Mesenchymal stem cell of Wharton's jelly (primary cell): ENCODE results near the gene ZFP64.

GRCh38 chr20:51426740-51427514 lies 115.6 kb downstream of the NFATC2 start:
- CAGE, long polyA plus RNA, result no peak

DNA sequence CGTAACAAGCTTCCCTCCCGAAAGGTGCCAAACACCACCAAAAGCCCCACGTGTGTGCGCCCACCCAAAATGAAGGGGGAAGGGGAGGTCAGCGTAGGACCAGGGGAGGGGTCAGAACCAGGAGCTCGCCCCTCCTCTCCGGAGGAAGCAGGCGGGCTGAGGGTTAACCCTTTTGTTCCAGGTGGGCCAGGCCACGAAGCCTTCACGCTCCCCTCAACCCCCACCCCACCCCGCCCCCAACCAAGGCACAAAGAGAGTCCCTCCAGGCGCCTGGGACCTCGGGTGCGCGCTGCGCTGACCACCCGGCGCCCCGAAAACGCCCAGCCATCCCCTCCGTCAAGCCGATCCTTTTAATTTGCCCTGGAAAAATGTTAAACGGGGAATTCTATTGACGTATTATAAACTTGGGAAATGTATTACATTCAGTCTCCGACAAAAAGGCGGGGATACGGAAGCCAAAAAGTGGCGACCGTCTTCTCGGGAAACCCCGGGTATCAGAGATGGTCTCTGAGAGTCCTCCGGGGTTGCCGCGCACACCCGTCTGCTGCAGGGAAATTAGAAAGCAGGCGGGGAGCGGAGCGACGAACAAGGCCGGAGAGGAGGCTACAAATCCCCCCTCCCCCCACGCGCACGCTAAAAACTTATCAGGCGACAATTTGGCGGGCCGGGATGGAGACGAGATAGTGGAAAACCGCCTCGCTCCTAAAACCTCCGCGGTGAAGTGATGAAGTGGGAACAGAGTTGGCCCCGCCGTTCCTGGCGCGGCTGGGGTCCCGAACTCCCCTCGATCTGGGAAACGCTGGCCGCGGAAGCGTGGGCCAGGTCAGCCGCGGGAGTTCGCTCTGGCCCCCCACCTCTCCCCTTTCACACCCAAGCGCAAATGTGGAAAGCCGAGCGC lies 1.6 kb downstream of the SALL4 start:
- CAGE, long polyA plus RNA, result no peak

DNA sequence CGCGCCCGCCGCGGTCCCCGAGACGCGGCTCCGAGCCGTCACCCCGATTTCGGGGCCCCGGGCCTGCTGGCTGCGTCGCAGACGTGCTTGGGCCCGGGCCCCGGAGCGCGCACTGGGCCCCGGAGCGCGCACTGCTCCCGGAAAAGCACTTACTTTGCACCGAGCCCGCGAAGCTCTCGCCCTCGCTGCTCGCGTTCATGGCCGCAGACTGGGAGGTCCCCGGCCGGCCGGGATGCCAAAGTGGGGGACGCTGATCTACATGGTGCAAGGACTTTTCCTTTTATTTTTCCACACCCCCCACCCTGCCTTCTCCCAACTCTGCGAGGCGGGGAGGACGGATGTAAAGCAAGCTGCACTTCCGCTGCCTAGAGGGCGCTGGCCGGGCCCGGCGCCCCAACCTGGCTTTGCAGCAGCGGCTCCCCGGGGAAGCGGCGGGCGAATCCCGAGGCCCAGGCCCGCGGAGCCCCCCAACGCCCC lies at the start of gene ZFP64:
ZFP64 (minus strand) TSS at position 342 of the 477 bp plus-strand sequence.
- CAGE, long polyA plus RNA, result no peak

- CAGE, long polyA plus RNA, result no peak
These were observed 3.1 kb downstream of the TSHZ2 start for GRCh38 chr20:52974966-52975888.

DNA sequence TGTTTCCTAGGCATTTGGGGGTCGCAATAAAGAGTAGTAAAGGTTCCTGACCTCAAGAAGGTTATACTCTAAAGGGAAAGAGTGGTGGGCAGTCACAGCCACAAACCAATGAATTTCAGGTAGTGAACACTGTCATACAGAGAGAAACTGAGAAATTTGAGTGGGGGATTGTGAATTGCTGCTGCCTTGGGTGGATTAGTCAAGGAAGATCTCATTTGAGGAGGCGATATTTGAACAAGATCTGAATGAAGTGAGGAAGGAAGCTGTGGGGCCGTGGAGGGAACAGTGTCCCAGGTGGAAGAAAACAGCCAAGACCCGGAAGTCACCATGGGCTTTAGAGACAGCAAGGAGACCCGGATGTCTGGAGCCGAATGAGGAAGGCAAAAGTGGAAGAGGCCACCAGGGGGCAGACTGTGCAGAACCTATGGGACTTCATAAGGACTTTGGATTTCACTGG lies 185.7 kb downstream of the TSHZ2 start:
- CAGE, long polyA plus RNA, result no peak

DNA sequence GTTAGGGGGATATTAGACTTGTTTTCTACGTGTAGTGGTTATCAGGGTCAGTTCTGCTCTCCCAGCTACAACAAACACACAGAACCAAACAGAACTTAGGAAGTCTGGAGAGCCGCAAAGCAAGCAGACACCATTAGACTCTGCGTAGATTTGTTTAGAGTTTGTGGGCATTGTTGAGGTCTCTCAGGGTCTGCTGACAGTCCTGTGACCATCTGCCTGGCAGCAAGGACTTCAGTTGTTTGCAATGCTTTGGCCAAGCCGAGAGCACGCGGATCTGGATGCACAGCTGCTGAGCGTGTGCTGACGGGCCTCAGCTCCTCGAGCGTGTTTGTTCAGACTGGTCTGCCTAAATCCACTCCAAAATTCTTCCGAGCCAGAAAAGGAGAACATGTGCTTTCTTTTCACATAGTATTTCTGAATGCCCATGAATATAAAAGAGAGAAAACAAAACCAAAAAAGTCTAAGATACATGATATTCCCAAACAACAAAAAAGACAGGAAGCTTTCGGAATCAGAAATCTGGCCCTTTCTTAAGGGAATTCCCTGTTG lies 159.0 kb downstream of the ZNF217 start:
- CAGE, long polyA plus RNA, result no peak

- CAGE, long polyA plus RNA, result no peak
These were observed 2.7 kb upstream of the ZNF217 start for GRCh38 chr20:53596084-53596956.

DNA sequence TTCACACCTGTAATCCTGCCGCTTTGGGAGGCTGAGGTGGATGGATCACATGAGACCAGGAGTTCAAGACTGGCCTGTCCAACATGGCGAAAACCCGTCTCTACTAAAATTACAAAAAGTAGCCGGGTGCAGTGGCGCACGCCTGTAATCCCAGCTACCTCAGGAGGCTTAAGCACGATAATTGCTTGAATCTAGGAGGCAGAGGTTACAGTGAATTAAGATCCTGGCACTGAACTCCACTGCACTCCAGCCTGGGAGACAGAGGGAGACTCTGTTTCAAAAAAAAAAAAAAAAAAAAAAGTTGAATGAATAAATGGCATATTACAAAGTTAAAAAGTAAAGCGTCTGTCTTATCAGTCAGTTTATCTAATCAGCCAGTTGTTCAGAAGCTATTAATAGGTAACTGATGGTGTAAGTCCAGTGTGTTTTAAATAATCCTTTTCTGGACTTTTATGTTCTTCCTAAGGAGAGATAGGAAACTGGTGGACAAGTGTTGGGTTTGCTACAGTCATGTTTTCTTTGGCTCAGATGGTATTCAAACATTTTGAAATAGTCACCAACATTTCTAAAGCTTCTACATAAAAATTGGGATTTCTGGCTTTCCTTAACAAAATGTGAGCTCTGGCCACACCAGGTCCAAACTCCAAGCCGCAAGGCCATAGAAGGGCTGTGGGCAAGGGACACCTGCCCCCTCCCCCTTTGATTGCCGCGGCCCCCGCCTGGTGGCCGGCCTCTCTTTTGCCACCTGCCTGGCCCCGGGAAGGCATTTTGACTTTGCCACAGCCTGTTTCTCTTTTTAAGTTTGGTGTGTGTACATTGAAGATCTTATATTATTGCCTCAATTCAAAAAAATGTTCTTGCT lies 83.7 kb upstream of the ZNF217 start:
- CAGE, long polyA plus RNA, result no peak

GRCh38 chr20:53739624-53739865 lies 145.9 kb upstream of the ZNF217 start:
- CAGE, long polyA plus RNA, result no peak

- CAGE, long polyA plus RNA, result no peak
These were observed 236.4 kb upstream of the ZNF217 start for GRCh38 chr20:53829928-53830509.

GRCh38 chr20:53837285-53837786 lies 233.1 kb downstream of the BCAS1 start:
- CAGE, long polyA plus RNA, result no peak

DNA sequence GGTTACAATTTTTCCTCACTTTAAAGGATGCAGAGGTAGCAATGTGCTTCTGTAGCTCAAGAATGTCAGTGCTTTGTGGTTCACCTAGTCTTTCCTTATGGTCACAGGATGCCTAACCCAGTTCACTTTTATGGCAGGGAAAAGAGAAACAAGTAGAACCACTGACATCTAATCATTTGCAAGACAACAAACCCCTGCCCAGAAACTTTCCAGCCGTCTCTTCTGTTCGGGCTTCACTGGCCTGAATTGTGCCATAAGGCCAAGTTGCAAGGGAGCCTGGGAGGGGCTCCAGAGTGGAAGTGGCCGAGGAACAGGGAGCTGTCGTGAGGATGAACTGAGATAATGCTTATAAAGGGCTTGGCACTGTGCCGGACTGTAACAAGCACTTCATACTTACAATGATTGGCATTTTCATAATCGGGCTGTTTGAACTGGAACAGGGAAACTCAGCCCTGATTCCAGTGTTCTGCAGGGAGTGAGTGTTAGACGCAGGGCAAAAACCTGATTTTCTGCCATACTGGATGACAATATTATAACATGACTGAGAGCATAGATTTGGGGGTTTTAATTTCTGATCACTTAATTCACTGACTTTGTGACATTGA lies 212.6 kb downstream of the BCAS1 start:
- CAGE, long polyA plus RNA, result no peak

GRCh38 chr20:53859664-53860165 lies 210.7 kb downstream of the BCAS1 start:
- CAGE, long polyA plus RNA, result no peak

- CAGE, long polyA plus RNA, result no peak
These were observed 203.2 kb downstream of the BCAS1 start for GRCh38 chr20:53867180-53867570.

- CAGE, long polyA plus RNA, result no peak
These were observed 131.0 kb downstream of the BCAS1 start for GRCh38 chr20:53939342-53939868.

- CAGE, long polyA plus RNA, result no peak
These were observed 41.3 kb downstream of the CYP24A1 start for GRCh38 chr20:54132461-54132882.

DNA sequence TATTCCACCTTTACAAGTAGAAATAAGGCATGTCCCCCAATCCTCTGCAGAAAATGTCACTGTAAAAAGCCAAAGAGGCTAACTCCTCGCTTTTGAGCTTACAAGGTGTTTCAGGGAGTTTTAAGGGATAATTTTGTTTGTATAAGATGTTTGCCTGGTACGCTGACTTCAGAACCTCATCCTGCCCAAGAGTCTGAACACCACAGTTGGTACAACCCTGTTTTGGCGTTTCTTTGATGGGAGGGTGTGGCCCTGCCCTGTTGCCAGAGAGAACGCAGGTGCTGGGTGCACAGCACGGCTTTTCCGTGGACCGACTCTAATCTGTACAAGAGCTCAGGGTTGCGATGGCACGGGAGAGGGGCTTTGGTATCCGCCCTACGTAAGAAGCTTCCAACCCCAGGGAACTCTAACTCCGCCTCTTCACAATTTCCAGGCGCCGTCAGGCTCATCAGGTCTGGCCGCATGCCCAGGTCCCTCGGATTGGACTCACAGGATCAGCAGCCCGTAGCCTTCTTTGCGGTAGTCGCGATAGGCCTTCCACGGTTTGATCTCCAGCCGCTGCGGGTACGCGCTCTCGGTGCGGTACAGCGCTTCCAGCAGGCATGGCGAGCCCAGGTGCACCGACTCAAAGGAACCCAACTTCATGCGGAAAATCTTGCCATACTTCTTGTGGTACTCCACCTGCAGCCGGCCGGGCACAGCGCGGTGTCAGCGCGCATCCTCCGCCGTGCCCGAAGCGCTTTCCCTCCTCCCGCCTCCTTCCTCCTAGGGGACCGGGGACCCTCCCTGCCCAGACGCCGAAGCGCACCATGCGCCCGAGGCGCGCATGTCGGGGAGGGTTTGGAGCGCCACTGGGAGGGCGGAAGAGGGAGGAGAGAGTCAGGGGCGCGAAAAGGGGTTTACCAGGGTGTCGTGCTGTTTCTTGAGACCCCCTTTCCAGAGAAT lies 1.1 kb downstream of the CYP24A1 start:
- CAGE, long polyA plus RNA, result no peak

DNA sequence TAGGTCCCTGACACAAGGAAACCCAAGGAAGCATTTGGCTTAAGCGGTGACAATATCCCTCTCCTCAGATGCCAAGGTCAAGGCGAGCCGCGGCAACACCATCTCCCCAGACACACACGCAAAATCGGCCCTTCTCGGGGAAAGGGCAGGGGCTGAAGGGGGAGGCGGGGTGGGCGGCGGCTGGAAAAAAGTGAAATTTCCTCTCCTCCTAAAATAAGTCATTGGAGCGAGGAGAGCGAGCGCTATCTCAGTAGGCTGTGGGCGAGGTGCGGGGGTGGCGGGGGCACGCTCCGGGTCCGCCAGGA lies 329 bp upstream of the DOK5 start:
- CAGE, long polyA plus RNA, result no peak

GRCh38 chr20:54859670-54859960 lies 384.2 kb downstream of the DOK5 start:
- CAGE, long polyA plus RNA, result no peak

DNA sequence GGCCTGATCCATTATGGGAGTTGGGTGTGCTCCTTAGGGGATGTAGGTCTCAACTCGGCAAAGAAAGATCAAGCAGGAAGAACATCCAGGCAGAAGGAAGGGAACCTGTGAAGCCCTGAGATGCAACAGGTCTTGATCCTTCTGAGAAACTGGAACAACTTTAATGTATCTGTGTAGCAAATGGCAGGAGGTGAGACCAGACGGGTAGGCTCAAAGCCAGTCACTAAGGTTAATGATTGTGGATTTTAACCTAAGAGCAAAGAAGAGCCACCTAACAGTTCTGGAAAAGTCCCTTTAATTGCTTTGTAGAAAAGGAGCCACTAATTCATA lies 326.4 kb downstream of the CBLN4 start:
- CAGE, long polyA plus RNA, result no peak